Metanephros (tissue), 2 donors: ENCODE results near the gene GALNT6.

- RAMPAGE, long total RNA: no peak
These were observed 41.3 kb downstream of the LIMA1 start for GRCh38 chr12:50241944-50242470.

GRCh38 chr12:50456352-50456947 lies 48.3 kb upstream of the DIP2B start:
- RAMPAGE, long total RNA: no peak

- RAMPAGE, long total RNA: no peak
These were observed 1.2 kb downstream of the DIP2B start for GRCh38 chr12:50505897-50506493.

DNA sequence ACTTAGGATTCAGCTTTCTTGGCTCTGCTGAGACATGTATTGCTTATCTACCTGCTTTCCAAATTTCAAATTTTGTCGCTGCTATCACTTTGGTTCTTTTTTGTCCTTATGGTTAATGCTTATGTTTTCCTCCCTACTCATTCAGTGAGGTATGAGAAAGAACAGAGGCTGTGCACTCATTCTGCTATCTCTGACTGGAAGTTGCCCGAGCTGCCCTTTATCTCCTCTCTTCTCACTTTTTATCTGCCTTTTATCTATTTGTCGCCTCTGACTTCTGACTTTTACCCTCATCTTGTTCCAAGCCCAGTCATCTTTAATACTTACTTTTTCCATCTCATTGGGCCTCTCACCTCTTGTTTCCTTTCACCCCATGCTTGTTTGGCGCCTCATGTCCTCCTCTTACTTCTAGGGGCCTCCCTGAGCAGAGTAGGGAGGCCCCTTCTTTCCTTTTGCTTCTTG lies 50.6 kb downstream of the DIP2B start:
- RAMPAGE, long total RNA: no peak

GRCh38 chr12:50597405-50597904 lies 92.7 kb downstream of the DIP2B start:
- RAMPAGE, long total RNA: no peak

GRCh38 chr12:50618954-50619795 lies 114.4 kb downstream of the DIP2B start:
- RAMPAGE, long total RNA: no peak

- RAMPAGE, long total RNA: no peak
These were observed 120.3 kb downstream of the DIP2B start for GRCh38 chr12:50625130-50625431.

GRCh38 chr12:50664177-50664780 lies 99.6 kb upstream of the ATF1 start:
- RAMPAGE, long total RNA: no peak

- RAMPAGE, long total RNA: no peak
These were observed 14.8 kb downstream of the ATF1 start for GRCh38 chr12:50778719-50779025.

- RAMPAGE, long total RNA: no peak
These were observed 27.0 kb downstream of the SLC11A2 start for GRCh38 chr12:50999223-50999535.

DNA sequence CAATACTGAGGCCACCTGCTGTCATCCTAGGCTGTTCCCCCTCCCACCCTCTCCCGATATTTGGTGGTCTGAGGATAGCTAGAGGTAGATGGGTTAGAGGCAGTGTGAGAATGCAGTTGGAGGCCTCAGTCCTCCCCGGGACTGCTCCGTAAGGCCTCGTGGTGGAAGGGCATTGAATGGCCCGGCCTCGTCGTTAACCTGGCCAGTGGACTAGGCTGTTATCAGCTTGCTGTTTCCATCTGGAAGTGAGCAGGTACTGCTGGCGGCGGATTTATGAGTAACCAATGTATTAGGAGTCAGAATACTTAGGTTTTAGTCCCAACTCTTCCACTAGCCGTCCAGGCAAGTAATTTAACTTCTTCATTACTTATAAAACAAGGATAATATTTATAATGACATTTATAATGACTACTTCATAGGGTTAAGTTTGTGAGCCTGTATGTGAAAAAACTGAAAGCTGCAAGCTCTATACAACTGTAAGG lies 1.0 kb upstream of the POU6F1 start:
- RAMPAGE, long total RNA: no peak

DNA sequence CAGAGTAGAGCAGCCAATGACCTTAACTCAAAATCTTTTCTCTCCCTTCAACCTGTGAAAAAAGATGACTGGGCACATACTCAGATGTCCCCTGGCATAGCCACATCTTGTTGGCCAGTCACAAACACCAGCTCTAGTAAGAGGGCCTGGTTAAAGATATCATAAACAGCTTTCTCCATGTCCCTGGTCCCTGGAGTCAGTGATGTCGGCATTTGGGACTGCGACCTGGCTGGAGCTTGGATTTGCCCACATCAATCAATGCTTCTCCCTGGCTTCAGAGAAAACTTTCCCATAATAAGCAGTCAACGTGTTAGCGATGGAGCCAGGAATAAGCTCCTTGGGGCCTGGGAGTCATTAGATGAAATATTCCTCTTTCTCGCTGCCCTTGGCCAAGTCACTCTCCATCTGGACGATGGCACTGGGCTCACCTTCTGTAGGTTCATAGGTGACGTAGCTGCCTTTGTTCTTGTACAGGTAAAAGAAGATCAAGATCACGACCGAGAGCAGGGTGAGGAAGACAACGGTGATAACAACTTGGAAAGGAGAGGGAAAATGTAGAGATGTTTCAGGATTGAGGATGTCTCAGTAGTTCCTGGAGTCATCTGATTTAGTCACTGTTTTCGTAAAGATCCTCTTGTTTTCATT lies 7.1 kb downstream of the DAZAP2 start:
- RAMPAGE, long total RNA: no peak

- RAMPAGE, long total RNA: no peak
These were observed 1.3 kb downstream of the SMAGP start for GRCh38 chr12:51268942-51269302.

GRCh38 chr12:51390664-51391580 lies at the start of gene GALNT6:
TSS of gene GALNT6 (minus strand) at chr12:51391406.
- RAMPAGE, long total RNA: no peak

DNA sequence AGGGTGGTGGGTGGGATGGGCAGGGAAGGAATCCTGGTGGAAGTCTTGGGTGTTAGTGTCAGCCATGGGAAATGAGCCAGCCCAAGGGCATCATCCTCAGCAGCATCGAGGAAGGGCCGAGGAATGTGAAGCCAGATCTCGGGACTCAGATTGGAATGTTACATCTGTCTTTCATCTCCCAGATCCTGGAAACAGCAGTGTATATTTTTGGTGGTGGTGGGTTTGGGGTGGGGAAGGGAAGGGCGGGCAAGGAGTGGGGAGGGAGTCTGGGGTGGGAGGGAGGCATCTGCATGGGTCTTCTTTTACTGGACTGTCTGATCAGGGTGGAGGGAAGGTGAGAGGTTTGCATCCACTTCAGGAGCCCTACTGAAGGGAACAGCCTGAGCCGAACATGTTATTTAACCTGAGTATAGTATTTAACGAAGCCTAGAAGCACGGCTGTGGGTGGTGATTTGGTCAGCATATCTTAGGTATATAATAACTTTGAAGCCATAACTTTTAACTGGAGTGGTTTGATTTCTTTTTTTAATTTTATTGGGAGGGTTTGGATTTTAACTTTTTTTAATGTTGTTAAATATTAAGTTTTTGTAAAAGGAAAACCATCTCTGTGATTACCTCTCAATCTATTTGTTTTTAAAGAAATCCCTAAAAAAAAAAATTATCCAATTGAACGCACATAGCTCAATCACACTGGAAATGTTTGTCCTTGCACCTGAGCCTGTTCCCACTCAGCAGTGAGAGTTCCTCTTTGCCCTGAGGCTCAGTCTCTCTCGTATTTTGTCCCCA lies 11.5 kb upstream of the TAMALIN start:
- RAMPAGE, long total RNA: no peak

- RAMPAGE, long total RNA: no peak
These were observed 16.9 kb downstream of the TAMALIN start for GRCh38 chr12:52023269-52024422.

DNA sequence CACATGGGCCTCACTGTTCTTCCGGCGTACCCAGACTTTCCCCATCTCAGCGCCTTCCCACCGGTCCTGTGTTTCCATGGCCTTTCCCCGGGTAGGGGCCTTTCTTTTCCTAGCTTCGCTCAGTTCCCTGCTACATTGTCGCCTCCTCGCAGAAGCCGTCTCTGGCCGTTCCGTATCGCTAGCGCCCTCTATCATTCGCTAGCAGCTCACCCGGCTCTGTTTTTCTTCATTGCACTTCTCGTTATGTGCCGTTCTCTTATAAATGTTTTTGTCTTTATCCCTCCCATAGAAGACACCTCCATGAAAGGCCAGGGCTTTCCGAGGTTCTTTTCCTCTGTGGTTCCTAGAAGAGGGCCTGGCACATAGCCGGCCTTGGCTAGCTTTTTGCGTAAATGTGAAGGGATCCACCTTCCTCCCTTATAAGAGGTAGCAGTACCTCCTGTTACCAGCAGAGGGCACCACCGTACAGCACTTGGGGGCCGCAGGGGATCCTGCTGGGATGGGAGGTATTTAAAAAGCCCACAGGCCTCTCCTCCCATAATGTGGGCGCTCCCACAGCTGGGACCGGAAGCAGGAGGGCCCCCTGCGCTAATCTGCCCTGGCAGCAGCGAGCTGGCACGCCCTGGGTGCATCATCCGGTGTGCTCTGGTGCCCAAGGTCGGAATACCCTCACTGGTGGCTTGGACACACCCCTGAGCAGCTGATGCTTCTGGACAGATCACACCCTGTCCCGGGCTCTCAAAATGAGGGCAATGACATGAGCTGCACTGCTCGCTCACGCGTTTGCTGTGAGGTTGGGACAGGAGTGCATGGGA lies 18.8 kb downstream of the TAMALIN start:
- RAMPAGE, long total RNA: no peak

DNA sequence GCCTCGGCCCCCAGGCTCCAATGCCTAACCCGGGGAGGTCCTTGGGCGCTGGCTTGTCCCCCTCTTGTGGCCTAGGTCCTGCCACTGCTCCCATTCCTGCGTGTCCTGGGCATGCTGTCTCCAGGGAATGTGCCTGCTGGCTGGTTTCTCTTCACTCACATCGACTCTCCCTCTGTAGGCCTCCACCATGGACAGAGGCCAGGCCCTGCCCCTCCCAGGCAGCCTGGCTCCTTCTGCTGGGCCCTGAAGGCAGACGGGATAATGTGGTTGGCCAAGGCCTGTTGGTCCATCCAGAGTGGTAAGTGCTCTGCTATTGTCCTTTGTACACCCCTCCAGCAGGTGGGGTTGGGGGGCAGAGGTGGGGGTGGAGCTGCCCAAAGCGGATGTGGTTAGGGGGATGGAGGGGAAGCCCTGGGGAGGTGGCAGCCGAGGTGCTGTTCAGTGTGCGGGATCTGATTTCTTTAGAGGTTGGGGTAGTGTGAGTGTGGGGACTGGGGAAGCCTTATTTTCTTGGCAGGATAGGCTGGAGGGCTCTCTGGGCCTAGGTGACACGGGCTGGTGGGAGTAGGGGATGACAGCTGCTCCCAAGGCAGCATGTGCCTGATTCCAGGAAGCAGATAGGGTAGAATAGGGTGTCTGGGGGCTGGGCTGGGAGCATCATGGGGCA lies 9.5 kb upstream of the NR4A1 start:
- RAMPAGE, long total RNA: no peak

GRCh38 chr12:52043848-52044882 lies 7.1 kb upstream of the NR4A1 start:
- RAMPAGE, long total RNA: no peak

DNA sequence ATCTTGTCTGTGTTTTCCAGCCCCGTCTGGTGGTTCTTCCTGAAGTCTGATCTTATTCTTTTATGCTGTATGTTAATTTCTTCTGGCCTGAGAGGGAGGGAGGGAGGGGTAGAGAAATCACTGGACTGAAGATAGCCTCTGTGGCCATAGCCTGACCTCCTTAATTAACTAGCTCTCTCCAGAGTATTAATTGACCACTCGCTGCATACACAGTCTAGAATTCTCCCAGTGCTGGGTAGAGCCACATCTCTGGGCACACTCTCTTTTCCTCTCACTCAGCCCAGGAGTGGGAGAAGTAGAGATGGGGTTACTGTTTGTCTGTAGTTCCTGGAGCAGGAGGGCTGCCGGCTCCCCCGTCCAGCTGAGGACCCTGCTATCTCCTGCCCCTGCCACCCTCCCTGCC lies 6.4 kb upstream of the NR4A1 start:
- RAMPAGE, long total RNA: no peak